IMR-90 (cell line): Measurements from ENCODE around the genes NPHP1, ACOXL and ZC3H8.

DNA sequence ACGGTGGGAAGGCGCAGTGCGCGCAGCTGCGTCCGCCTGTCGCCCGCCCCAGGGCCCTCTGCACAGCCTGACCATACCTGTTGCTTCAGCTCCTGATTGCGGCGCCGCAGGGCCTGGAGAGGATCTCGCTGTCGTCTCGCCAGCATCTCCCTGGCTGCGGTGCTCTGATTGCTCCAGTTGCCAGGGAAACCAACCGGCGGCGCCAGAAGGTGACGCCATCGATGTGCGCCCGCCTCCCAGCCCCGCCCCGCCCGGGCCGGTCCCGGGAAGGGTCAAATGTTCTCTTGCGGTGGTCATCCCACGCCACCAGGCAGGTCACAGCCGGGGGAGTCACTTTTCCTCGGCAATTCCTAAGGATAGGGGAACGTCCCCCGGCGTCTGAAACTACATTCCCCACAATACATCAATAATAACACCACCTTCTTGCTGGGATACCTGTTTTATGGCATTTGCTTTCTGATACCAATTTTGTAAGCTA lies at the start of gene NPHP1:
TSS of gene NPHP1 (minus strand) at position 191 of the 478 bp plus-strand sequence.
- RRBS: 1% methylated on average over 14 of the region's 34 CpGs
CAGE:
- cytosol, long polyA plus RNA: no peak
- long polyA plus RNA: start-site peak on the minus strand centred at position 181 of the sequence, 42 bp wide, 33 and 18 reads in 2 replicates
- nucleus, long polyA plus RNA: start-site peak on the minus strand centred at position 175 of the sequence, 34 bp wide, 38 and 13 reads in 2 replicates

DNA sequence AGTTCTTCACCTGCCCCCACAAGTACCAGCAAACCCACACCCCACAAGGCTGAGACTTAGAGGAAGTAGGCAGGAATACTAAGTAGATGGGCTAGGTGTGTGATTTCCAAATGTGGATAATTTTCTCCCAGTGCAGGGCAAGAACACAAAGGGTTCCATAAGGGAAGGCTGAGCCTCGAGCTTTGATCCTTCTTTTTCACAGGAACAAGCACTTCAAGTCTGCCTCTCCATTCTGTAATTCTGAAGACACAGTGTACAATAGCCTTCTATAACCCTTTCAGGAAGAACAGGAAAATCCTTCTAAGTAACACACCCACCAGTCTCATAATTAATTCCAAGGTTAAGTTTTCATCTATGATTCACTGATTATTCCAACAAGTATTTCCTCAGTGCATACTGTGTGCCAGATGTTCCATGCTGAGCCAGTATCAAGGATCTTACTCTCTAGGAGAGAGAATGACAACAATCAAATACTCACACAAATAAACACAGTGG lies 7.0 kb upstream of the MTLN start:
- RRBS: no CpG with 5 or more reads among the region's 1 CpG
CAGE:
- cytosol, long polyA plus RNA: no peak
- long polyA plus RNA: no peak
- nucleus, long polyA plus RNA: no peak

- RRBS: no CpG with 5 or more reads among the region's 19 CpGs
CAGE:
- cytosol, long polyA plus RNA: no peak
- long polyA plus RNA: no peak
- nucleus, long polyA plus RNA: no peak
Observed at GRCh38 chr2:110299088-110299338, 86.7 kb upstream of the MTLN start.

DNA sequence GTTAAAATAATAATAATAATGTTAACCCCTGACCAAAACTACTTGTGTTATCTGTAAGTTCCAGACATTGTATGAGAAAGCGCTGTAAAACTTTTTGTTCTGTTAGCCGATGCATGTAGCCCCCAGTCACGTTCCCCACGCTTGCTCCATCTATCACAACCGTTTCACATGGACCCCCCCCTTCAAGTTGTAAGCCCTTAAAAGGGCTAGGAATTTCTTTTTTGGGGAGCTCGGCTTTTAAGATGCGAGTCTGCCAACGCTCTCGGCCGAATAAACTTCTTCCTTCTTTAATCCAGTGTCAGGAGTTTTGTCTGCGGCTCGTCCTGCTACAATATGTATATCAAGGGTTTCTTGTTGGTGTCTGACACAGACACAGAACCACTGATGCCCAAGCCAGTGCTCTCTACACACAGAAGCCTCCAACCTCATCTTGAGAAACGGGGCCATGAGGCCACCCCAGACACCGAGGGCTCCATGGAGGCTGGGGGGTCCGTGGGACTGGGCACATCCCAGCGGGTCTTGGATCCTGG lies 1.7 kb upstream of the BUB1 start:
- RRBS: no CpG with 5 or more reads among the region's 16 CpGs
CAGE:
- cytosol, long polyA plus RNA: no peak
- long polyA plus RNA: no peak
- nucleus, long polyA plus RNA: no peak

GRCh38 chr2:110732306-110733216 lies at the start of gene ACOXL:
ACOXL (plus strand) TSS chr2:110732573.
- RRBS: 5% methylated on average over 34 of the region's 89 CpGs
CAGE:
- cytosol, long polyA plus RNA: no peak
- long polyA plus RNA: no peak
- nucleus, long polyA plus RNA: no peak

DNA sequence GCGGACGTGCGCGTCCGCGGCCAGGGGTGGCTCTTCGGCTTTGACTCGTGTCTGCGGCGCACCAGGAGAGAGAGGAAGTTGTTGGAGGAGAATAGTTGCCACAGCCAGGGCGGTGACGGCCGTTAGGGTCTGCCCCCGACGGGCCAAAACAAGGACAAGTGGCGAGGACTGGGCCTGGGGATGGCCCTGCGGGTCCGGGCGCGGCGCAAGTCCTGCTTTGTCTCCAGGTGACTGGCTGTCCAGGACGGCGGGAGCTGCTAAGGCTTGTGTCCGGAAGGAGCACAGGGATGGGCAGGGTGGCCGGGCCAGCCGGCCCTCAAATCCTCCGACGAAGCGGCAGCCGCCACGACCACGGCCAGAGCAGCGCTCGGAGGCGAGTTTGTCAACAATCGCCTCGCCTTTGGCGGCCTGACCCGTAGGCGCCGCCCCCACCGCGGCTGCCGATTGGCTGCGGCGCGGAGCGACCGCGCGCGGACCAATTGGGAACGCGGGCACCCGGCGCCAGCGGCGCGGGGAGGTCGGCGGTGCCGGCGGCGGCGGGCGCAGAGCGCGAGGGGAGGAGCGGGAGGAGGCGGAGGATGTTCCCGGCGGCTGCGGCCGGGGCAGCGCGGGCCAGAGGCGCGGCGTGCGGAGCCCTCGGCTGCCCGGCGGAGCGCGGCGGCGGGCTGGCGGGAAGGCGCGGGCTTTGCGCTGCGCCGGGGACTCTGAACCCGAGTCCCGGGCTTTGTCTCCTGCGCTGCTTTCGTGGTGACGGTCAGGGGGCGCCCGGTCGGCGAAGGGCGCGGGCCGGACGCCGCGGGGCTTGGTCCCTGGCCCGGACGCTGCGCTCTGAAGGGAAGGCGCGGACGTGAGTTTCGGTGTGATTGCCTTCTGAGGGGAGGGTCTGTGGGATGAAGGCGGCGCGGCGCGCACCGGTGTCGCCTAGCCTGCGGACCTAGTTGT lies 1.6 kb downstream of the BCL2L11 start:
- RRBS: 1% methylated on average over 53 of the region's 123 CpGs
CAGE:
- cytosol, long polyA plus RNA: no peak
- long polyA plus RNA: no peak
- nucleus, long polyA plus RNA: no peak

DNA sequence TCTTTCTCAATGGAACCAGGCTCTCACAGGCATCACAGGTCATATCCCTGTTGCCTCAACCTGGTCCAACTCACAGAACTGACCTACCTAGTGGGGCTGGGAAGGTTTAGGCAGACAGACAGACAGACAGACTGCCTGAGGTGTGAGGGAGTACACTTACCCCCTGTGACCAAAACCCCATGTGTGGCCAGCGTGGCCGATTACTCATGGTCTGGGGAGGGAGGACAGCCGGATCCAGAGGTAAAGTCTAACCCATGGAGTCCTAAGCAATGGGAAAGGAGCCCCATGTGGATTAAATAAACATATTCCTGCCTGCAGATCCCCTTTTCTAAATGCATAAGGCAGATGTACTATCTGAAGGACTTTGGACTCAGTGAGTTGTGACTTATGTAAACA lies 58.2 kb downstream of the BCL2L11 start:
- RRBS: no CpG with 5 or more reads among the region's 3 CpGs
CAGE:
- cytosol, long polyA plus RNA: no peak
- long polyA plus RNA: no peak
- nucleus, long polyA plus RNA: no peak

DNA sequence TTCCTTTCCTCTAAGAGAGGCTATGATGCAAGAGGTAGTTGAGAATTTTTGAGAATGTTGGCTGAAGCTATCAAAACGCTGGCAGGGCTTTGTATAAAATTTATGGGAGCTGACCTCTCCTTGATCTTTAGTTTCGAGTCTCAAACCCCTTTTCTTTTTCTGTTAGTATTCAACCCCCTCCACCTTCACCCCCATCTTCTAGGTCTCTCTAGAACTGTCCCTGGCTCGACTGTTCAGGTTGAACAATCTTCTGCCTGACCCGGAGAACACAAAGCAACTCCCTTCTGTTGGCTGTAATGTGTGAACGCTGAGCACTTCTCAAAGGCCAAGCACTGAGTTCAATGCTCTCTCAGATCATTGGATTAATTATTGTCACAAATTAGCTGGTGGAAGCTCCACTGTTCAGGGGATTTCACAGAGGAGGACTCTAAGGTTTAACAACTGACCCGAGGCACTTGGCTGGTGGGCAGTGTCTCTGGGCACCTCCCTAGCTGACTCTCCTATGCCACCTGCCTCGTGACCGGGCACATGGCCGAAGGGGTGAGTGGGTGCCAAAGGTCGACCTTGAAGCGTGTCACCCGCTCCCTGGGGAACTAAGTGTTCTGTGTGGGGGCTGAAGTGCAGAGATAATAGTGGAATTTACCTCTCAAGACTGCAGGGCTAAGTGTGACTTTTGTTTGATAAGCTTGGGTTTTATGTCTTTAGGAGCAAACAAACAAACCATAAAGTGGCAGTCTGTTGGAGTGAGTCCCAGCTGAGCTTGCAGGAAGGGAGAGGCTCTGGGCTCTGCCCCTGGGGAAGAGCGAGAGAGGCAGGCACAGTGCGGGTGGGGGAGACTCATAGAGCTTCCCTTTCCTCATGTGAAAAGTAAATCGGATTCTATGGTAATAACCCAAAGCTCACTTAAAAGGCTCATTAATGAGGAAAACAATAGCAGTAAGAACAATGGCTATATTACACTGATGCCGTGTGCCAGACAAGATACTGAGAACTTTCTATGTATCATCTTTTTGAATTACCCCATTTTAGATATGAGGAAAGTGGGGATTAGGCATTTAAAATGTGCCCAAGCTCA lies 64.8 kb downstream of the BCL2L11 start:
- RRBS: no CpG with 5 or more reads among the region's 16 CpGs
CAGE:
- cytosol, long polyA plus RNA: no peak
- long polyA plus RNA: no peak
- nucleus, long polyA plus RNA: no peak

GRCh38 chr2:111346282-111346940 lies 225.7 kb downstream of the BCL2L11 start:
- RRBS: no CpG with 5 or more reads among the region's 11 CpGs
CAGE:
- cytosol, long polyA plus RNA: no peak
- long polyA plus RNA: no peak
- nucleus, long polyA plus RNA: no peak

DNA sequence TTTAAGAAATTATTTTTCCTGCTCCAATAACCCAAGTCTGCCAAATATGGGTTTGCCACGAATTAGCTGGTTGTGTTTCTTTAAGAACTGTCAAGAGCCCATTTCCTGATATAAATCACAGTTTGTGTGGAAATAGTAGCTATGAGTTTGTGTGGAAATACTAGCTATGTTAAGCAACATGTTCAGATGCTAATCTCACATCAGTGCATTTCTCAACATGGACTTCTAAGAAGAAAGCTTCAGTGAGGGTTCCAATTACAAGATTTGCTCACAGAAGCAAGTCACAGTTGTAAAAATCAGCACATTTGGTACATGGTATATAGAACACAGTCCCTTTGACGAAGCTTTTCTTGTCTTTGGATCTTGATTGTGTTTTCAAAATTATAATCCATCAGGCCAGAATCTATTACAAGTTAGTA lies 259.2 kb downstream of the ANAPC1 start:
- RRBS: no CpG with 5 or more reads among the region's 2 CpGs
CAGE:
- cytosol, long polyA plus RNA: no peak
- long polyA plus RNA: no peak
- nucleus, long polyA plus RNA: no peak

GRCh38 chr2:111736231-111736543 lies 147.8 kb downstream of the ANAPC1 start:
- RRBS: no CpG with 5 or more reads among the region's 2 CpGs
CAGE:
- cytosol, long polyA plus RNA: no peak
- long polyA plus RNA: no peak
- nucleus, long polyA plus RNA: no peak

- RRBS: no CpG with 5 or more reads among the region's 4 CpGs
CAGE:
- cytosol, long polyA plus RNA: no peak
- long polyA plus RNA: no peak
- nucleus, long polyA plus RNA: no peak
Observed at GRCh38 chr2:111903735-111904410, 5.5 kb downstream of the MERTK start.

- RRBS: no CpG with 5 or more reads among the region's 3 CpGs
CAGE:
- cytosol, long polyA plus RNA: no peak
- long polyA plus RNA: no peak
- nucleus, long polyA plus RNA: no peak
Observed at GRCh38 chr2:111906435-111906960, 8.1 kb downstream of the MERTK start.

DNA sequence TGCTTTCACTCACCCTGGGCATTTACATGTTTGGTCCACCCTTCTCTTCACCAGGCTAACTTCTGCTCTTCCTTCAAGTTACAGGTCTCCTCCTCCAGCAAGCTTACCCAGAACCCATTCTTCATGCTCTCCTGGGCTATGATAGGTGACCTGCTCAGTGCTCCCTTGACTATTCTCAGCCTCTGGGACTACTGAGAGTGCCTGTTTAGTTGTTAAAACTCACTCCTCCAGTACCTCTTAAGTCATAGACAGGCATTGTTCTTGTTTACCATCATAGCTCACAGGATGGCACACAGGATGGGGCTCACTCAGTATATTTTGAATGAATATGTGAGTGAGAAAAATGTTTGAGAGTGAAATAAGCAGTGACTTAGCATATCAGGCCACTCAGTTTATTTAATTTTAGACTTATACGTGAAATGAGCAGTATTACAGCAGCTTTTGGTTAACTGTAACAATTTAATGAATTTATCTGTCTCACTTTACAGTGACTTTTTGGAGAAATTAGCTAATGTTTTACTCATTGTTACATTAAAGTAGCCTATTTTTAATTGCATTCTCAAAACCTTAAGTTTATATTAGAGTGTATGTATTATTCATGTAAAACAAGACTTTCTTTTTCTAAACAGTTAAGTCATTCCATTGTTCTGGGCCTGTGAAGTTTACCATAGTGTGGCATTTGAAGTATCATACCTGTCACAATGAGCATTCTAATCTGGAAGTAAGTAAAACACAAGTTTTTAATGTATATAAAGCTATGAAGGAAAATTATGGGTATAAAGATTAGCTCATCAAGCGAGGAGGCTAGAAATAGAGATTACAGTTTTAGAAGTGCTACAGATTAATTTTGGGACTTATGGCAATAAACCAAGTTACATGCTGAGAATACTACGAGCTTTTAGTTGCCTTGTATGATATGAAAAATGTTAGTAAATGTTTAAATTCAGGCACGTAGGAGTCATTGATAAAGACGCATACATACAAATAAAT lies 8.8 kb downstream of the TMEM87B start:
- RRBS: no CpG with 5 or more reads among the region's 5 CpGs
CAGE:
- cytosol, long polyA plus RNA: no peak
- long polyA plus RNA: no peak
- nucleus, long polyA plus RNA: no peak

DNA sequence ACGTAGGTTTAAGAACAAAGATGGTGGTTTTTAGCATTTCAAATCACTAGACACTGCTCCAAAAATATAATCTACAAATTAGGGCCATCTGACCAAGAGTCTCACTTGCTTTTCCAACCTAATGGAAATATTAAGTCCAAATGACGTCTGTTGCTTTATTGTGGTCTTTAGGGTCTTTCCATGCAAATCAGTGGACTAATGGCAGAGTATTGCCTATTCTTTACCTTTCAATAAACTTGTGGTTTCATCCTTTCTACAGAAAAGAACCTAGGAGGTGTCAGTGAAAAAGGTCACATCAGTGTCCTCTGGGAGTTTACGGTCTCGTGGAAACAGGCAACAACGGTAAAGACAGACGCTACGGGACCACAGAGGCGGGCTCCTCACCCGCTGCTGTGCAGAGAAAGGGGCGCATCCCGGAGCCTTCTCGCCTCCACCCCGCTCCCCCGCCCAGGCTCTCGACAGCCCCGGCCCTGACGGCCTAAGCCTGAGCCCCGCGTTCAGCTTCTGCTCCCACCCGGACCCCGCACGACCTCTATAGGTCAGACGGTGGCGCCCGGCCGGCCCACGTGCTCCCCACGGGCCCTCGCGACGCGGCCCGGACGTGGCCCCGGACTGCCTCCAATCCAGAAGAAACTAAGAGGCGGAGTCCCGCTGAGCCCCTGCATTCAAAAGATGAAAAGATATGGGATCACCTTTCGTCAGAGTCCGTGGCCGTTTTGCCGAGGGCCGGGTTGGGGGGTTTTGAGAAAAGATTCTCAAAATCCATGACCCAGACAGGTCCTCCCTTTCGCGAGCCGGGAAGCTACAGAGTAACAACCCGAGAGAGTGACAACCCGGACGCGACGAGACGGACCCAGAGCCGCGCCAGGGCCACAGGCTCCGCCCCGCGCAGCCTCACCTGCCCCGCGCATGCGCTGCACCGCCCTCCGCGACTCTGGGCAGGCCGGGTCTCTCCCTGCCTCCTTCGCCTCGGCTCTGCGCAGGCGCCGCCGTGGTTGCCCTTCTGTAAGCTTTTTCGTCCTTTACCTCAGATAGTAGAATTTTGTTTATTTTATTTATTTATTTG lies at the start of gene ZC3H8:
TSS of gene ZC3H8 (minus strand) at position 827 of the 1,066 bp plus-strand sequence.
- RRBS: 5% methylated on average over 33 of the region's 70 CpGs
CAGE:
- cytosol, long polyA plus RNA: no peak
- long polyA plus RNA: start-site peak on the minus strand centred at position 843 of the sequence, 38 bp wide, 23 and 25 reads in 2 replicates
- nucleus, long polyA plus RNA: no peak

- RRBS: no CpG with 5 or more reads among the region's 17 CpGs
CAGE:
- cytosol, long polyA plus RNA: no peak
- long polyA plus RNA: no peak
- nucleus, long polyA plus RNA: no peak
Observed at GRCh38 chr2:112272460-112273534, 2.6 kb upstream of the ZC3H6 start.

DNA sequence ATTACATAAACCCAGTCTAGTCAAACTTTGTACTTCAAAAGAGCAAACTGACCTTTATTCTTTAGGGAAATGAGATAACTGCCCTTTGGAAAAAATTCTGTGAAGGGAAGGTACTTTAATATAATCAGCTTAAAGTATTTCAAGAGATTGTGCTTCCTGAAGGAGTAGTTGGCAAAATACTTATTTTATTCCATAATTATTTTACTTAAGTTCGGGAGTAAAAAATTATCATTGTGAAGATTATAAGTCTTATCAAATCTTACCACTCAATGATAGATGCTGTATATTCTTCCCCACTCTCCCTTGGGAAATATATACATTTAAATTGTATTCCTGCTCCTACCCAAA lies 42.0 kb downstream of the ZC3H6 start:
- RRBS: no CpG with 5 or more reads among the region's 1 CpG
CAGE:
- cytosol, long polyA plus RNA: no peak
- long polyA plus RNA: no peak
- nucleus, long polyA plus RNA: no peak

- RRBS: no CpG with 5 or more reads among the region's 2 CpGs
CAGE:
- cytosol, long polyA plus RNA: no peak
- long polyA plus RNA: no peak
- nucleus, long polyA plus RNA: no peak
Observed at GRCh38 chr2:112606705-112606970, 22.2 kb downstream of the CHCHD5 start.

DNA sequence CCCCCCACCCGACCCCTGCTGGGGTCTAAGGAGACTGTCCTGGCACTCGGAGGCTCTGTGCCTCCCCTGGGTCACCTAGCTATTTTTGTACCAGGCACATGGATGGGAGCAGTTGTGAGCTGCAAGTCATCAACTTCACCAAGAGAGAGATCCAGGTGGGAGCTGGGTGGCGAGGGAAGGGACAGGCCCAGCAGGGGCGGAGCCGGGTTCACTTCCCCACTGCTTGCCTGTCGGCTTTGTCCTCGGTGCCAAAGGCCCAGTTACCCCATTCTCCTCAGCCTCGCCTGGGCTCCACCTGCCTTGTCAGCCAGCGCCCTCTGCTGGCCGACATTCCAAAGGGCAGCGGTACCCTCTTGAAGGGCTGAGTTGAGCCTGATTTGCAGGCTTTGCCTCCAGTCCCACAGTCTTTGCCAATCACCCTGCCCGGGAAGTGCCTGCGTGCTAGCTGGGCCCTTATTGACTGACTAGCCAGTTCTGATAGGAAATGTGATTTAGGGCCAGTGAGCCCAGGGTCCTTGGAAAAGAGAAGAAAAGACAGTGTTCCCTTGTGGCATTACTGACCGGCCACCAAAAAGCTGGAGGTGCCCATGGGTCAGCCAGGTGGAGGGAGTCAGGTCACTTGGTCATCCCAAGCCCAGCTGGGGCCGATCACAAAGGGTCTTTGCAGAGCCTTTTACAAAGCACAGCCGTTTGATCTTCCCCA lies 5.9 kb downstream of the NT5DC4 start:
- RRBS: no CpG with 5 or more reads among the region's 16 CpGs
CAGE:
- cytosol, long polyA plus RNA: no peak
- long polyA plus RNA: no peak
- nucleus, long polyA plus RNA: no peak

DNA sequence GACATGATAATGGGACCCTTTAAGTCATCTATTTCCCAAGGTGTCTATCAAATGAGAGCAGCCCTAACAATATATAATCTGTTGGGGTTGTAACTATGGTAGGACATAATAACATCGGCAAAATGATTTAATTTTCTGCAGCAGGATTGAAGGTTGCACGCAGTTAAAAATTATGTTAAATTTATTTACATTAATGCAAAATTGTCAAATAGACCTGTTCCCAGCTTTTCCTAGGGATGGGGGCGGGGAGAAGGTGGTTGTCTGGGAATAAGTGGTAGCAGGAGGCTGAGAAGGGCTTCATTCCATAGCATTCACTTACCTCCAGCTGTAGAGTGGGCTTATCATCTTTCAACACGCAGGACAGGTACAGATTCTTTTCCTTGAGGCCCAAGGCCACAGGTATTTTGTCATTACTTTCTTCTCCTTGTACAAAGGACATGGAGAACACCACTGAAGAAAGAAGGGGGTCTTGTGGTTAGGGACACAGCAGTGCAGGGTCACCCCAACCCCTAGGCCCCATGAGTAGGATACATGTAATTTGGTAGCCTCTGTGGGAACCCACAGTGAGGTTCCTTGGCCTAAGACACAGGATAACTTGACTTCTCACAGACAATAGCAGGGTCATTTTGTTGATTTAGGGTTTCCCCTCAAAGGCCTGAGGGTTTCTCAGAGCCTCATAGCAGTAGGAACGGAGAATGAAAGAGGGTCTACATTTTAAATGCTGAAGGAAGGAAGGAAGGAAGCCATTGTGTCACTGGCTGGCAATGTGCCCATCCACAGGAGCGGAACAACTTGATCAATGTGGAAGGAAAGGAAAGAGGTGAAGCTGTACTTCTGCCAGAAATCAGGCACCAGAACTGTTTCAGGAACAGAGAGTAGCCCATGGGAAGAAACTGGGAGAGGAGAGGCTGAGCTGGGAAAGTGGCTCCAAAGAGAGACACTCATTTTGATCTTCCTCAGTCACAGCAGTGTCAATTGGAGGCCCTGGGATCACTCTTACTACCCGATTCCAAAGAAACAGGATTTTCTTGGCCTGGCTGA lies 5.3 kb downstream of the IL1B start:
- RRBS: no CpG with 5 or more reads among the region's 7 CpGs
CAGE:
- cytosol, long polyA plus RNA: no peak
- long polyA plus RNA: no peak
- nucleus, long polyA plus RNA: no peak